Measurements from ENCODE around the gene COX10.

- PRO-cap = no peak
- RAMPAGE, long total RNA, 4 experiments = no peak in any of the 4 experiments
Observed at GRCh38 chr17:8923917-8924116, 41.7 kb downstream of the PIK3R5 start.

DNA sequence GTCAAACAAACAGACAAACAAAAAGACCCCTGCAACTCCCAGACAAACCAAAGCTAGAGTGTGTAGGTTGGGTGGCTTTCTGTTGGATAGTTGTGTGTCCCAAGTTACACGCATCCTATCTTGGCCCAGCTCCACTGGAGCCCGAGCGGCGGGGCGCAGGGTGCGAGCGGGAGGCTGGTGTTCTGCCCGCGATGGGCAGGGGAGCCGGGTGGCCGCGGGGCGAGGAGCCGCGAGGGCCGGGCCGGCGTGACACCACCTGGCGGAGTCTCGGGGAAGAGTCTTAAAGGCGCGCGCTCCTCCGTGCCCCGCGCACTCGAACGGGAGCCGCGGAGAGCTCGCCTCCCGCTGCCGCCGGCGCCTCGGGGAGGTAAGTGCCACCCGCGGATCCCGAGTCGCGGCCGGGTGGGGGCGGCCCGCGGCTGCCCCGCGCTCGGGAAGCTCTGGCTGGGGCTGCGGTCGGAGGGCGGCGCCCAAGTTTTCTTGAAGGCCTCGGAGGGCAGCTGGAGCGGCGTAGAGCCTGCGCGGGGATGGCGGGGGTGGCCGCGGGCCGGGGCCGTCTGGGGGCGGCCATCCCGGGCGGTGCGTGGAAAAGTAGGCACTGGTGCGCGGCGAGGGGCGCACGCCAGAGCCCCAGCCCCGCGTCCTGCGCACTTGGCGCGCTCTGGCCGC, 18.4 kb upstream of the NTN1 start:
- PRO-cap = unidirectional peak, plus-strand start at position 310 of the sequence
- RAMPAGE, long total RNA, 4 experiments = no peak in any of the 4 experiments

- PRO-cap = bidirectional peak, plus-strand start at chr17:9240194, minus-strand start at chr17:9240053
- RAMPAGE, long total RNA, 4 experiments = no peak in any of the 4 experiments
Observed at GRCh38 chr17:9239767-9240618, 218.7 kb downstream of the NTN1 start.

GRCh38 chr17:9260821-9261146, 239.5 kb downstream of the NTN1 start:
- PRO-cap = no peak
- RAMPAGE, long total RNA, 4 experiments = no peak in any of the 4 experiments

- PRO-cap = unidirectional peak, plus-strand start at chr17:10105906
- RAMPAGE, long total RNA, 4 experiments = no peak in any of the 4 experiments
Observed at GRCh38 chr17:10105587-10106048, 92.8 kb downstream of the GAS7 start.

DNA sequence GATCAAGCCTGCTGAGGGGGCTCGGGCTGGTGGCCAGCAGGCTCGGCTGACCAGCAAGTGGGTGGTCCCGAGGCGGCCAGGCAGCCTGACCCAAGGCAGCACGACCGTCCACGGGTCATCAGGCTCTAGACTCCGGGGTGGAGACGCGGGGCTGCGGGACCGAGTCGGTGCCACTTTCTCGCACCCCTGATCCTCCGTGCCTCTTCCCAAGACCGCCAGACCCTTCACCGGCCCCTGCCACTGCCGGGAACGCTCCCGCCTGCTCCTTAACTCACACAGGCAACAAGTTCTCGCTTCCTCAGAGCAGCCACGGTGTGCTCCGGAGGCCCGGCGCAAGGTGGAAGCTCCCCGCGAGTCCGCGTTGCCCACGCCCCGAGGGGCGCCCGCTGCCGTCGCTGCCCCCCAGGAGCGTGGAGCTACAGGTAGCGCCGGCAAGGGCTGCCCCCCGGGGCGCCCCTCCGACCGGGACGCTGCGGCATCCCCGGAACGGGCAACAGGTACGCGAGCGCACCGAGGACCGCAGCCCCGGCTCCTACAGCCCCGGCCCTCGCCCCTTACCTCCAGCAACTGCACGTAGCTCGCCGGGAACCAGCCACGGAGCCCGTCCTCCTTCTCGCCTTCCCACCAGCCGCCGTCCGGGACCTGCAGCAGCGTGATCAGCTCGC, 624 bp downstream of the GAS7 start:
- PRO-cap = no peak
- RAMPAGE, long total RNA, 4 experiments = no peak in any of the 4 experiments

GRCh38 chr17:10258525-10258816, 60.1 kb upstream of the GAS7 start:
- PRO-cap = no peak
- RAMPAGE, long total RNA, 4 experiments = no peak in any of the 4 experiments

- PRO-cap = no peak
- RAMPAGE, long total RNA, 4 experiments = no peak in any of the 4 experiments
Observed at GRCh38 chr17:10617988-10618688, 39.0 kb downstream of the MYH3 start.

GRCh38 chr17:10728935-10729388, 861 bp downstream of the TMEM220 start:
- PRO-cap = no peak
- RAMPAGE, long total RNA, 4 experiments = no peak in any of the 4 experiments

DNA sequence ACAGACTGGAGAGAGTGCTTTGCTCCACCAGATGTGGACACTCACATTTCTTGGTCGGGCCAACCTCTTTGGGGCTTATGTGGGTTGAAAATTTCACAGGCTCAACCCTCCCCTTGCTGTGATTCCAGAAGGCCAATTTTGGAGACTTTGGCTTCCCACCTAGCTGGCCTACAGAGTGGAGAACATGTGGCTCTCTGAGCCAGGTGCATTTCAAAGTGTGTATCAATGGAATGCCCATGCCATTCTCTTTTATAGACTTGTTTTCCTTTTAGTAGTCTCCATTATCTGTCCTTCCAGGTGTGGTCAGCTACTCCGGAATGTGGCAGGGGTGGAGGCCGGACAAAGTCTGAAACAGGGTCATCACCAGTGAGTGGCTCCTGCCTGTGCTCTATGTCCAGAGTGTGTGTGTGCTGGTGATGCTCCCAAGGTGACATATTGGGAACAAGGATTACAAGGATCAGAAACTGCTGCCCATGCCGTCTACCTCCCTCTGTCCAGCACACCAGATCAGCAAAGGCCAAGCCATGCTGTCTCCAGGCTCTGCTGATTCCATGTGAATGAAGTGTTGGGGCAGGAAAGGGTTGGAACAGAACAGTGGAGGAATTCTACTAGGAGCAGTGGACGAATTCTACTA, 3.8 kb upstream of the TMEM220 start:
- PRO-cap = bidirectional peak, plus-strand start at position 391 of the sequence, minus-strand start at position 224 of the sequence
- RAMPAGE, long total RNA, 4 experiments = no peak in any of the 4 experiments

DNA sequence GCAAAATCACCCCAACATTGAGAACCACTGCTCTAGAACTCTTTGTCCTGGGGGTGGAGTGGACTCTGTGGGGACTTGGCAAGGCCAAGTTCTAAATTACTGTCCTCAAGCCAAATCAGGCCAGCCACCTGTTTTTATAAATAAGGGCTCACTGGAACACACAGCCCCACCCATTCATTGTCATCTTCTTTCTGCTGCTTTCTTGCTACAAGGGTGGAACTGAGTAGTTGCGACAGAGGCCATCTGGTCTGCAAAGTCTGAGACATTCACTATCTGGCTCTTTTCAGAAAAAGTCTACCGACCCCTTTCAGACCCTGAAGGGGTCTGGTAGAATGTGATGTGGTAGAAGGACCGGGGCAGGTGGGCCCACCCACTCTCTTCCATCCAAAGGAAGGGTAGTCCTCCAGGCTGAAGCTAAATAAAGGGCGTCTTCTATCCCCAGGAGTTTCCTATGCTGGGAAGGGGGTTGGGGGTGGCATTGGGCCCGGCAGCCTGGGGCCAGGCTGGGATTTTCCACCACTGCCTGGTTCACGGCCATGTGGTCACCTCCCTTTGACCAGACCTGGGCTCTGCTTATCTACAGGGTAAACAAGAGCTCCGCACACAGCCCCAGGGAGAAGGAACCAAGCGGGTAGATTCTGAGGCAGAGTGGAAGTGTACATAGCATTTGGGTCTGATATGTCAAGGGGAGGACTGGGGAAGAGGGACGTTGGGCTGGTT, 27.0 kb upstream of the TMEM220 start:
- PRO-cap = no peak
- RAMPAGE, long total RNA, 4 experiments = no peak in any of the 4 experiments

DNA sequence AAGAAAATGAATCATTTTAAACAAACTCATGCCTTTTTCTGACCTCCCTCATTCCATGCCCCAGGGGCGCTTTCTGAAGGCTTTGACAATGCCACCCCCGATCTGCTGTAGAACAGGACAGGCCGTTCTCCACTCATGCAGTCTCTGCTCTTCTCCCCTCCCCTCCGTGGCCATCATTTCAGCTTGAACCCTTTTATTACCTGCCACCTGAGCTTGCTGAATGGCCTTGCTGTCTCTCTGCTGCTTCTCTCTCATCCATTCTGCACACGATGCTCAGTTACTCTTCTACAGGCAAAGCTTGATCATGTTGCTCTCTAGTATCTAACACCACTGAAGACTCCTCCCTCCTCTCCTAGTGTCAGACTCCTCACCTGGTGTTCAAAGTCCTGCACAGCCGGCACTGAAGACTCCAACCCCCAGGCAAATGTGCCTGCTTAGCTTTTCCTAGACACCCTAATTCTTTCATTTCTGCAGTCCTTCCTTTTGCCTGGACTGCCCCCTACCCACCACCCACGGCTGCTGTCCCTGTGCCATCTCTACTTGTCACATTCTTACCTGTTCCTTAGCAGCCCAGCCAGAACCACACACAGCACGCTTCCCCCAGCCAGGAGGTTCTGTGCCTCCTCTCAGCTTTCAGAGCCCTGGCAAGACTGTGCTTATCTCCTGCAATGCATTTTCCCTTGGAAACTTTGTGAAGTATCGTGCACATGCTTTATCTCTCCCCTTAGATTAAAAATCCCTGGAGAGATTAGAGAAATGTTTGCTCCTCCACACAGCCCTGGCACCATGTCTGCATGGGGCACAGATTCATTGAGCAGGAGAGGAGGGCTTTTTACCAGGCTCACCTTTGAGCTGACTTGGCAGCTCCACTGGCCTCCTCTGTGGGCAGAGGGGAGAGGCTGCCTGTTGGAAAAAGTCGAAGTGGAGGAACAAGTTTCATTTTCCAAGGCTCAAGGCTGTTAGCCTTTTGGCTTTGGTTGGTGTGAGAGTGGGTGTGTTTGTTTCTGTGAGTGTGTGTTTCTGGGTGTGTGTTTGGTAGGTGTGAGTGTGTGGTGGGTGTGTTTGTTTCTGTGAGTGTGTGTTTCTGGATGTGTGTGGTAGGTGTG, 5.9 kb downstream of the TMEM238L start:
- PRO-cap = bidirectional peak, plus-strand start at position 381 of the sequence, minus-strand start at position 332 of the sequence; bidirectional peak, plus-strand start at position 906 of the sequence, minus-strand start at position 849 of the sequence
- RAMPAGE, long total RNA, 4 experiments = start-site peak on the plus strand in 1 of 4 experiments, centred at position 981 of the sequence, 9 reads per replicate; start-site peak on the minus strand in 3 of 4 experiments, centred at positions 288 to 320 of the sequence, 66 to 77 reads per replicate

DNA sequence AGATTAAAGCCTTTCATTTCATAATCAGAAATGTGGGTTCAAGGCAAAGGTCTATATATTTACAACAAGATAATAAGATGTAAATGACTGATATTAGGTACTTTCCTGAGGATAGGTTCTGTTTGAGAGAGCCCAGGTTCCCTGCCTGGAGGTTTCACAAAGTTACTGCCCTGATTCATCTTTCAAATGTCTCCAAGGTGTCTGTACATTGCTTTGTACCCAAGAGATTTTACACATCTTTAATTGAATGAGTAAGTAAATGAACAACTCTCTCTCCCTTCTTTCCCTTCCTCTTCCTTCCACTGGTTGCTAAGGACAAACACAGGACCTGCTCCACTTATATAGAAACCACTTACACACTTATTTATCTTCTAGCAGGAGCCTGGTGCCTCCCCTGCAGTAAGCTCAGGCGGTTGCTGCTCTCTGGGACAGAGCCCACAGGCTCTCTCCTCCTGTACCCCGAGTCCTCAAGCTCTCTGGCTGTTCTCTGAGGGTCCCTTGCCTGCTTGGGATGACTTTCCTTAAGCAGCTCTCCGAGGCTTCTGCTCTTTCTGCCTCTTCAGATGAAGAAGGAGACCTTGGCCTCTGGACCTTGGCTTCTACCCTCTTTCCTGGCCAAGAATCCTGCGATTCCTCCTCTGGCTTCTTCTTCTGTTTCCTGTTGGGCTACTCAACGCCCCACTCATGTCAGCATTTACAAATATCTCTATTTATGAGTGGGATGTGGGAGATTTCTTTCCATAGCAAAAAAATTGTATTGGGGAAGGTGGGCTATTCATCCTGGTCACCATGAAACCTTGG, 9.9 kb downstream of the PIRT start:
- PRO-cap = unidirectional peak, minus-strand start at position 187 of the sequence; unidirectional peak, minus-strand start at position 544 of the sequence
- RAMPAGE, long total RNA, 4 experiments = no peak in any of the 4 experiments

GRCh38 chr17:10914027-10914395, 76.1 kb upstream of the PIRT start:
- PRO-cap = no peak
- RAMPAGE, long total RNA, 4 experiments = no peak in any of the 4 experiments

DNA sequence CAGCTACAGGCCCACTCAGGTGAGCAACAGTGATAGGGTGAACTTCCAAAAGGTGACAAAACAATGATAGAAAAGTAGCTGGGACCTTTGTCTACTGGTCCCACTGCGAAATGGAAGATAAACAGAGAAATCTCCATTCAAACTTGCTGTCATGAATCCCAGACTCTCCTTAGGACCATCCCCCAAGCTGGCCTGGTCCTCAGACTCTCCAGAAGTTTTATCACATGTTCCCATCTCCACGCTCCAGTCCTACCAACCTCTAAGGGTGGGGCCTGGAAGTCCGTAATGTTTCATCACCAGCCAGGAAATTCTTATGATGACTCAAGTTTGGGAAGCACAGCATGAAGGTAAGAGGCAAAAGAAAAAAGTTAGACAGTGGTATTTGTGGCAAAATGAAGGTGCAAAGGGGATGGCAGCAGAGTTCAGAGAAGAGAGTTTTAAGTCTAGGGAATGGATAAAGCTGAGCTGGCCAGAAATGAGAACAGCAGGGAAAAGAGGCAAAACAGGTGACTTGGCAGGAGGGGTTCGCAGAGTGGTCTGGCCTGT, 52.7 kb downstream of the ZNF18 start:
- PRO-cap = no peak
- RAMPAGE, long total RNA, 4 experiments = no peak in any of the 4 experiments

GRCh38 chr17:12067371-12068286, 47.0 kb downstream of the MAP2K4 start:
- PRO-cap = no peak
- RAMPAGE, long total RNA, 4 experiments = no peak in any of the 4 experiments

DNA sequence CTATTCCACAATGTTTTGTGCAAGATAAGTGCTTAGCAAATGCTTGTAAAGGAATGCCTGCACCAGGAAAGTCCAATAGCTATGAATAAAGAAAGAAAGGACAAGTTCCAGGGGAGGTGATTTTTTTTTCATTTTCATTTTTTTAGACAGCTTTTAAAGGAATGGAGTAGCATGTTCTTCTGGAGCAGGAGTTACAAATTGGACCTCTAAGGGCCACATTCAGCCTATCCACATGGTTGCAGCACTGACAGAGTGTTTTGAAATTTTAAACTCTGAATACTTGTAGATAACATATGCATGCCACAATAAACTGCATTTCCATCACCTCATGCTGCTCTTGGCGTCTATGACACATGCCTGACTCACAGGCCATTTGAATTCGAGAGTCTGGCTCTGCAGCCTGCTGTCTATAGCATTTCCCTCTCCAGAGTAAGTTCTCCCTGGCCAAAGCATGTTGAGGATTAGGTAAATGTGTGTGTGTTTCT, 28.8 kb upstream of the MYOCD start:
- PRO-cap = no peak
- RAMPAGE, long total RNA, 4 experiments = no peak in any of the 4 experiments

DNA sequence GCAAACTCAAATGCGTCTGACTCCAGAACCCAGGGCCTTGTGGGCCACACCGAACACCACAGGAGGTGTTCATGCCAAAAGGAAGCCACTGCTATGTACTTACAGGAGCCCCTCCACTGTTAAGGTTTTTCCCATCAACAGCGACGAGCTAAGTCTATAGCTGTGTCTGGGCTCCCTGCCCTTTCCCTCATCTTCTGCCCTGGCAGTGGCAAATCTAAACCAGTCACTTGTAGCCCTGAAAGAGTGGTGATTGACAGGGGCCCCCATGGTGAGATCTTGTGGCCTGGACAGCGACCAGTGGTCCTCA, 57.6 kb upstream of the ARHGAP44 start:
- PRO-cap = no peak
- RAMPAGE, long total RNA, 4 experiments = no peak in any of the 4 experiments

DNA sequence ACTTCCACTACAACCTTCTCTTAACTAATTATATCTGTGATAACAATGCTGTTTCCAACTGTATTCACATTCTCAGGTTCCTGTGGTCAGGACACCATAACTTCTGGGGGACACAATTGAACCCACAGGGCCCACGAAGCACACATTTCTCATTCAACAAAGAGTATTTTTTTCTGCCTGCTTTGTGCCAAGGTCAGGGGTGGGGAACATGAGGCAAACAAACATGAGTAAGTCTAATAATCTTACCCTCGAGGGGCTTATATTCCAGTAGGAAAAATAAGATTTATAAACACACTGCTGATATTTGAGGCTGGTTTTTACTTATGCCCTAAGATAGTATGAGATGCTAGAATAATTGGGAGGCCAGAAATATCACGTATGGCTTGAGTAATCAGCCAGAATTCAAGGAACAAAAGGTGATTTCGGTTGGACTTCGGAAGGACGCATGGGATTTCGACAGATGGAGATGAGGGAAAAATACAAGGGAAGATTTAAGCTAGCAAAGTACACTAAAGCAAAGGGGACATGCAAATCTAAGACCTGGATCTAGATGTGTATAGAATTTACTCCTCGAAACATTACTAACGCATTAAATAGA, 22.7 kb downstream of the ARHGAP44 start:
- PRO-cap = no peak
- RAMPAGE, long total RNA, 4 experiments = start-site peak on the plus strand in 1 of 4 experiments, centred at position 262 of the sequence, 5 reads per replicate

DNA sequence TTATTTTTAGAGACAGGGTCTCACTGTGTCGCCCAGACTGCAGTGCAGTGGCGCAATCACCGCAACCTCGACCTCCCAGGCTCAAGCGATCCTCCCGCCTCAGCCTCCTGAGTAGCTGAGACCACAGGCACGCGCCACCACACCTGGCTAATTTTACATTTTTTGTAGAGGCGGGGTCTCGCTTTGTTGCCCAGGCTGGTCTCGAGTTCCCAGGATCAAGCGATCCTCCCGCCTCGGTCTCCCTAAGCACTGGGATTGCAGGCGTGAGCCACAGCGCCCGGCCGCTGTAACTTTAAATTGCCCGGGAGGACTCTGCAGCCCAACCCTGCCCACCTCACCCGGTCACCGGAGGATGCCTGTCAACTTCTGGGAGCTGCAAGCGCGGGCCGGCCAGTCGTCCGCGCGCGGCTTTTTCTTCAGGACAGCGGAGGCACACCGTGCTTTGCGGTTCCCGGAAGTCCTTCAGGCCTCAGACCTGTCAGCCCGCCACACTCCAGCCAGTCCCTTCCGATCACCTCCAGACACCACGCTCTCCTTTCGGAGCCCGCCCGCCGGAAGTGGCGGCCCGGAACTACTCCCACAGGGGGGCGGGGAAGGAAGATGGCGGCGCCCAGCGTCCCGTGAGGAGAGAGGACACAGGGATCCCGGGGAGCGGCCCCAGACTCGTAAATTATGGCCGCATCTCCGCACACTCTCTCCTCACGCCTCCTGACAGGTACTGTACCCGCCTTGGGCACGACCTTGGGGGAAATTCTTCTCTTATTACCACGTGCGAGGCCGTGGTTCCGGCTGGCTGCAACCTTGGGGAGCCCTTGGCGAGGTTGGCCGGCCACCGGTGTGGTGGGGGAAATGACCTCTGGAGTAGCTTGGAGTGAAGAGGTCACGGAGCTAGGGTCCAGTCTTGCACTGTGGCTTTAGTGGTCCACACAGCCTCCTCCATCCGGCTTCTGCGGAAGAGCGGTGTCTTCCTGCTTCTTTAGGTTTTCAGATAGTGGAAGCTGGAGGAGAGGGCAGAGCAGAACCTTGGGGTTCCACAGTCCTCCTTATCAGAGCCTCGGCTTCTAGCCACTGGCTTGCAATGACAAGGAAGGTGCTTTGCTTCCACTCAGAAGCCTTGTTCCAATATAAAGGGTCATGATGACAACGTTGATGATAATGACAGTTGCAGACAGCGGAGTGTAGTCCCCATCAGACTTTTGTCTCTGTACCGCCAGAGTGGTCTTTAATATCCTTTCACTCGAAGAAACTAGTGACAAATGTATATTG, at the start of gene COX10:
TSS of gene COX10 (plus strand) at position 571 of the 1,266 bp plus-strand sequence.
- PRO-cap = bidirectional peak, plus-strand start at position 582 of the sequence, minus-strand start at position 464 of the sequence
- RAMPAGE, long total RNA, 4 experiments = start-site peak on the plus strand in 4 of 4 experiments, centred at positions 575 to 628 of the sequence, 40 to 302 reads per replicate; start-site peak on the minus strand in 4 of 4 experiments, centred at positions 441 to 496 of the sequence, 26 to 369 reads per replicate